Hematopoietic multipotent progenitor cell (in vitro differentiated cells): ENCODE results near the gene FOXD3.

GRCh38 chr1:60855570-60855833 lies 226.9 kb upstream of the NFIA start:
- CAGE, long polyA plus RNA: no peak

- CAGE, long polyA plus RNA: no peak
Observed at GRCh38 chr1:60984337-60984707, 98.0 kb upstream of the NFIA start.

- CAGE, long polyA plus RNA: no peak
Observed at GRCh38 chr1:61050956-61051625, 31.3 kb upstream of the NFIA start.

DNA sequence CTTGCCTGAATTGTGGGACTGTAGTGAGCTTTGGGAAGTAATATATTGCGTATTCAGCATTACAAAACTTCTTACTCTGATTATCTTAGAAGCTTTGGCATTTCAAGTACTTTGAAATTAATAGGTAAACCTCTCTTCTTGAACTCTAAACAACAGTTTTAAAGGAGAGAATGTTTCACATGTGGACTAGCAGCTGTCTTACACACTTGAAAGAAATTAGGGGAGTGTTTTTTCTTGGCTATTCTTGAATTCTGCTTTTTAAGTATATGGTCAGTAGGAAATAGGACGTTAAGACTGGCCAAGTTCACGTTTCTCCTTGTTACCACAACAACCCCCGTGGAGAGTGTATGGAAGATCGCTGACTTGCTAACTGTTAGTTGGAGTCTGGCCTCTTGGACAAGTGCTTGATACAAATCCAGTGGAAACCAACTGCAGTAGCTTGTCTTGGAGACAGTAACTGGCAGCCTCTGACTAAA lies 3.9 kb upstream of the NFIA start:
- CAGE, long polyA plus RNA: no peak

DNA sequence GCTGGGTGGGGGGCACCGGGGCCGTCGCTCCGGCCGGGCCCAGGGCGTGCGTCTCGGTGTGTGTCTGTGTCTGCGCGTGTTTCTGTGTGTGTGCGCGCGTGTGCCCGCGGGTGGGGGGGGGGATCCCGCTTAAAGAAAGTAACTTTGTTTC lies 392 bp downstream of the NFIA start:
- CAGE, long polyA plus RNA: no peak

- CAGE, long polyA plus RNA: no peak
Observed at GRCh38 chr1:61083029-61084018, 963 bp downstream of the NFIA start.

DNA sequence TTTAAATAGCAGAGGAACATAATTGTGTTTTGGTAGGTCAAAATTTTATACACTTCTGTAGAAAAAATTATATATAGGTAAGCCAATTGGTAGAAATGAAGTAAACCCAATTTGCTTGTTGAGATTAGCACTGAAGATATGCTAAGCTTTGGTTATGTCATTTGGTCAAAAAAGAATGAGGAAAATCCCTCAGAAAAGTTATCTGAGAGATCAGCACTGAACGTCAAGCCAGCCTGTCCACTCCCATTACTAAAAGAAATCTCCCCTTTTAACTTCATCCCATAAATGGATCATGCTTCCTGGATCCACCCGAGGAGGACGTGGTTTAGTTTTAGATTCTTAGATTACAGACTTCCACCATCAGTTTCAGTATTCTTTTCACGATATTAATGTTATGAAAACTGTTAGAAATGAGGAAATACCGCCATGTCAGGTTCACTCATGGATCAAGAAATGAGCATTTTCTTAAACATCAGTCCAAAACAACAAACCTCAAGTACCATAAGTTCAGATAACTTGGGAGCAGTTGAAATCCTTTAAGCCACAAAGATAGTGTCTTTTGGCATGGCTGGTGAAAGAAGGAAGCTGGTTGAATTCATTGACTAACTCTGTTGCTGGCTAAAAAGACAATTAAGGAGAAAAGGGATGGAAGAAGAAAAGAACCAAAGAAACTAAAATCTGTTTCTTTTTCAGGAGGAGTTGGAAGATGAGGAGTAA lies 49.8 kb downstream of the NFIA start:
- CAGE, long polyA plus RNA: no peak

GRCh38 chr1:61184523-61184899 lies 102.2 kb downstream of the NFIA start:
- CAGE, long polyA plus RNA: no peak

DNA sequence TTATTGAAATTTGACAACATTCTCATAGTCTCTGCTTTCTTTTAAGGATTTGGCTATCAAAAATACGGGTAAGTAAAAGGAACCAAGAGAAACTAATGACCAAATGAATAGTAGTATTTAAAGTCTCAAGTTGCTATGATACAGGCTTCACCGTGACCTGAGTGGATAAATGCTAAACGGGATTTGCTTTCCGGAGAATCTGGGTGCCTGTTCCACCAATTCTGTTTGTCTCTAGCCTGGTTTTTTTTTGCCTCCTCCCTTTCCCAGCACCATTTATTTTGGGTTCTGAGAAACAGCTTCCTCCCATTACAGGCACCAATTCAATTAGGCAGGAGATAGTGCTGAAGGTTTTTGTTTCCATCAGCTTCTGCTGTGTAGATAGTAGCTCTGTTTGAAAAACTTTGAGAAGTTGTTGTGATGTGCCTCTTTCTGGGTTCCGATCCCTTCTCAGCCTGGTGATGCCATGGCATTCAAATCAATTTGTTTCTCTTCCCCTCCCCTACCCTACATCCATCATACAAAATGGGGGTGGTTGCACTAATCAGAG lies 108.9 kb downstream of the NFIA start:
- CAGE, long polyA plus RNA: no peak

- CAGE, long polyA plus RNA: no peak
Observed at GRCh38 chr1:61230521-61231027, 148.2 kb downstream of the NFIA start.

DNA sequence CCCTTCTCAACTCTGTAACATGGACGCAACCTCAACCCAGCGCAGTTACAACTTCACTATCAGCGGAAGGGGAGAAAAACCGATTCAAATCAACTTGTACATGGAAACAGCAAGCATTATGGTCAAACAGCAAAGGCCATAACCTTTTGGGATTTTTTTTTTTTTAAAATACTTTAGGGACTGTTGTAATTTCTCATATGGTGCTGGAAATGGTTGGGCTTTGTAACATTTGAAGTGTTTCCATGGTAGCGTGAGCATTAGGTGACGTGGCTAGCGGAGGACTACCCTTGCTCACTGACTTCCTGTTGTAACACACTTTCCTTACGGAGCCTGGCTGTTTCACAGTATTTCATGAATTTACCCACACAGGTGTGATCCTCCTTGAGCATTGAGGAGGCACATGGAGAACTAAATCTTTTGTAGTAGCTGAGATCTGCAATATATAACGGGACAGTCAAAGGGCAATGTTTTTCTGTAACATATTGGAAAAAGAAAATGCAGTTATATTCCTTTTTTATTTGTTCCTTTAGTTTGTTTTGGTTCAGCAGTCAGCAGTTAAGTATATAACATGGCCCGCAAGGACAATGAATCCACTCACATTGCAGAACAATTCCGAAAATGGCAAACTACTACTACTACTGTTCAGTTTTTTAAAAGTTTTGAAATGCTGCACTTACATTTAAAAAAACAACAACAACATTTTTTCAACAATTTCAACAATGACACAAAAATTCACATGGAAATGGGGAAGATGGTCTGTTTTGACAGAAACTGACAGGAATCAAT lies 269.4 kb downstream of the TM2D1 start:
- CAGE, long polyA plus RNA: no peak

- CAGE, long polyA plus RNA: no peak
Observed at GRCh38 chr1:62068924-62069441, 125.7 kb upstream of the L1TD1 start.

- CAGE, long polyA plus RNA: no peak
Observed at GRCh38 chr1:62598985-62599904, 1.9 kb downstream of the ANGPTL3 start.

- CAGE, long polyA plus RNA: no peak
Observed at GRCh38 chr1:63012379-63012914, 228.5 kb downstream of the ATG4C start.

- CAGE, long polyA plus RNA: no peak
Observed at GRCh38 chr1:63321770-63322932, at the start of gene FOXD3. TSS of gene FOXD3 (plus strand) at chr1:63322567.

GRCh38 chr1:63704480-63704895 lies 69.3 kb upstream of the ROR1 start:
- CAGE, long polyA plus RNA: no peak

DNA sequence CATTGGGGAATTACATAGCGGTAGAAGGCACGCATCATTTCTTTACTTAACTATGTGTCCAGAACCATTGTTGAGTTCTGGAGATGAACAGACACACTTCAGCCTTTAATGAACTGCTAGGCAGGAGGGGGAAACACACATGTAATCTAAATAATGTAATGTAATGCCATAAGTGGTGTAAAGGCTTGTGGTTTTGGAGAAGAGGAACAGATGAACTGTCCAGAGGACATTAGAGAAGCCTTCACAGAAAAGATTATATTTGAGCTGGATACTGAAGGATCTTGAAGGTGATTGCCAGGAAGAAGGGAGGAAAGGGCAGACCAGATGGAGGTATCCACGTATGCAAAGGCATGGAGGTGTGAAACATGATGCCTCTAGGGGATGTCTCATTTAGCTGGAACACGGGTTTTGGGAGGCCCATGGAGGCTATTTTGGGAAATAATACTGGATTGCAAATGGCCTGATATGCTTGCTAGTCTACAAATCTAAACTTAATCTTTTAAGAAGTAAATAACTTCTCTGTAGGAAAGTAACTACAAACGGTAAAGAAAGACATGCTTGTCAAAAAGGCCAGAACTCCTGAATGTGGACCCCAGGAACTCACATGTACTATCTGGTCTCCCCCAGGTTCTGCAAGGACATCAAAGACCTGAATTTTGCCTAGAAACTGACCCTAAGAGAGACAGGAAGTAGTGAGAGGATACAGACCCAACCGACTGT lies 36.7 kb downstream of the ROR1 start:
- CAGE, long polyA plus RNA: no peak

DNA sequence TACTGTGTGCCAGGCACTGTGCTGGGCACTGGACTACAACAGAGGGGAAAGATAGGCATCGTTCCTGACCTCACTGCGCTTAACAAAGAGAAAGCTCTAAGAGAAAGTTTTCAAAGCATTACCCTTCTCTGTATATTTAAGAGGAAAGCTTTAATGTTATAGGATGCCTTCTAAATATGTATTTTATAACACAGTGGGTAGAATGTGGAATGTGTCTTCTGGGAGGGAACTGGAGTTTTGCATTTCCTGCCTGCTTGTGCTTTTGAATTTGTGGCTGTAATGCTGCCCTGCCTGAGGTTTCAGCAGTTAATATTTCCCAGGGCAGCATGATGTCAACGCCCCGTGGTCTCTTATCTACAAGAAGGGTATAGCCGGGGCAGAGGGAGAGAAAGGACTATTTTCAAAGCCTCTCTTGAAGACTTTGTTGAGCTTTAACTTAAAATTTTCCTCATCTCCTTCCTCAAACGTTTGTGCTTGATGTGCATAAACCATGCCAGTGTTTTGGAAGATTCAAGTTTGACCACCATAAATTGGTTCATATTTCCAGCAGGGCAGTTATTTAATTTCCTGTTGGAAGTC lies 43.2 kb downstream of the ROR1 start:
- CAGE, long polyA plus RNA: no peak

- CAGE, long polyA plus RNA: no peak
Observed at GRCh38 chr1:64098504-64098982, 104.9 kb upstream of the UBE2U start.

DNA sequence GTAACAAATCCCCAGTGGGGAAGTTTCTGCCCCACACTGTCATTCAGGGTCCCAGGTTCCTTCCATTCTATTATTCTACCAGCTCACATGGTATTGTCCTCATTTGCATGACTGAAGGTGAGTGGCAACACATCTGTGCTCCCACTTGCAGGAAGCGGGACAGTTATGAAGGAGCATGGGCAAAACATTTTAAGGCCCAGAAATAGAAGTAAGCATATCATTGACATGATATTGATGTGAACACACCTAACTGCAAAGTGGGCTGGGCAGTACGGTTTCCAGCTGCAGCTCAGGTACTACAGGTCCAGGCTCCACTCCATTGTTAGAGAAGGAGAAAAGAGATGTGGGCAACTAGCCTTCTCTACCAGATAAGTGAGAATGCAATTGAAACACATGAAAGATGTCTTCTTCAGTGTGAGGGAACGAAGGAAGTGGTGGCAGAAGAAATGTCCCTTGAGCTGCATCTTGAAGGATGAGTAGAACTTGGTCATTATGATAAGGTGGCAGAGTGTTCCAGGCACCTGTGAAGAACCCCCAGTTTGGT lies 128.8 kb upstream of the CACHD1 start:
- CAGE, long polyA plus RNA: no peak